Aorta (tissue), 1 donor: ENCODE data around the genes PAX9 and SLC25A21.

- PRO-cap = no peak
These were observed 25.8 kb downstream of the CFL2 start for GRCh38 chr14:34688407-34689174.

- PRO-cap = no peak
These were observed 69.3 kb upstream of the CFL2 start for GRCh38 chr14:34783730-34784018.

DNA sequence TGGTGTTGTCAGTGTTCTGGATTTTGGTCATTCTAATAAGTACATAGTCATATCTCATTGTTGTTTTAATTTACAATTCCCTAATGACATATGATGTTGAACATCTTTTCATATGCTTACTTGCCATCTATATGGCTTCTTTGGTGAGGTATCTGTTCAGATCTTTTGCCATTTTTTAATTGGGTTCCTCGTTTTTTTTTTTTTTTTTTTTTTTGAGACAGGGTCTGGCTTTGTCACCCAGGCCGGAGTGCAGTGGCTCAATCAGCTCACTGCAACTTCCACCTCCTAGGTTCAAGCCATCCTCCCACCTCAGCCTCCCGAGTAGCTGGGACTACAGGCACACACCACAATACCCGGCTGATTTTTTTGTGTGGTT, 55.2 kb downstream of the BAZ1A start:
- PRO-cap = no peak

- PRO-cap = no peak
These were observed 418 bp downstream of the SRP54 start for GRCh38 chr14:34983181-34983638.

DNA sequence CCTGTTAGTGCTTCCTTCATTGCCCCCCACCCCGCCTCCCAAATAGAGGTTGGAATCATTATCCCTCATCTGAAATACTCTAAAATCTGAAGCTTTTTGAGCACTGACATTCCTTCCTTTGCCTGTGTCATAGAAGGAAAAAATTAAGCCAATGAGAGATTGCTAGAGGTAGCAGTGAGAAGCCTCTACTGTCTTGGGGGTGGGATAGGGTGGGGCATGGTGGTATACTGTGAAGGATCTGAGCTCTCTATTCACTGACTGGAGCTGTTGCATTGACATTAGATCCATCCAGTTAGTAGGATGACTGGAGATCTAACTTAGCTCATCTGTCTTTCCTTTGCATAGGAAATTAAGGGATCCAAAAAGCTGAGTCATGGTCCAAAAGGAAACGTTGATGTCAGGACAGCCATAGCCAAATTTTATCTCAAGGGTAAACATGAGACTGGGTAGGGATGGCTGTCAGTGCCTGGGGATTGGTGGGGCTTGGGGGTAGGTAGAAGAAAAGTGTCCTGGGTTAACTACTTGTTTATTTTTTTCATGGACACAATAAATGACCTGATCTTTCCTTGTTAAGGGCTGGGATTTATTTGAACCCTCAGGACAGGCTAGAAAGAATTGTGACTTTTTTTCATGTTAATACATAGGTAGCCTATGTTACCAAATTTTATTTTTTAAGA, 4.5 kb downstream of the FAM177A1 start:
- PRO-cap = no peak

DNA sequence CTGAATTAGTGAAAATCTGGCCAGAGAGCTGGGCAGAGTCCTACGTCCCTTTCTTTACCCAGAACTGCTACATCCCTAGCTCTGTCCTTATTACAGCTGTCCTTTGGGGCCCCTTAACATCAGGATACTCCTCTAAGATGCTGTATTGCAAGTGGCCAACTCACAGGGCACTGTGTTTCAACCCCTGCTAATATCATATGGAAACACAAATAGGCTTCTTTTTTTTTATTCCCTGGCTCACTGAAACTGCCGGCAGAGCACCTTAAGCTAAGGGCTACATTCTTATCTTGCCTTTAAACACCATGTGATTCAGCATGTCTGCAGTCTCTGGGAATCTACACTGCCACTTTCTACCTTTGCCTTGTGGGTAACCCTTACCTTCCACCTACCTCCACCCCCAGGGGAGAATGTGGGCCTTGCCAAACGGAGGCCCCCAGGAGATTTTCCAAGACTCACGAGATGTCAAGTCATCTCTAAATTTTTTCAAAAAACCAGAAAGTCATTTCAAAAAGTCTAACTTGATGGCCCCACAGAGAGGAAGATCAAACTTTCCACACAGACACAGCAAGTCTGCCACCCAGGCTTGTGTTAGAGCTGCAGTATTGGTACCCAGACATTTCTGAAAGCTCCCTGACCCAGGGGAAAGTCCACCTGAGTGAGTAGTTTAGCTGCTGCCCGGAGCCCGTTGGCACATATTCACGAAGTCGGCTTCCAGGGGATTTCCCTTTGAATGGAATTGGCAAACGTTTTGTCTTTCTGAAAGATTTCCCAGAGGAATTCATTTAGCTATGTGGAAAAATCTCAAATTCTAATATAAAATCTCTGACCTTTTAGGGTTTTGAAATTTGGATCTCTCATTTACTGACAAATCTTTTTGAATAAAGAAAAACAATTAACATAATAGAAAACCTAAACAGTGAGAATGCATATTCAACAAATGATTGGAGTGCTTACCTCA, 4.7 kb upstream of the PSMA6 start:
- PRO-cap = no peak

GRCh38 chr14:35326434-35326665, 34.2 kb downstream of the PSMA6 start:
- PRO-cap = no peak

DNA sequence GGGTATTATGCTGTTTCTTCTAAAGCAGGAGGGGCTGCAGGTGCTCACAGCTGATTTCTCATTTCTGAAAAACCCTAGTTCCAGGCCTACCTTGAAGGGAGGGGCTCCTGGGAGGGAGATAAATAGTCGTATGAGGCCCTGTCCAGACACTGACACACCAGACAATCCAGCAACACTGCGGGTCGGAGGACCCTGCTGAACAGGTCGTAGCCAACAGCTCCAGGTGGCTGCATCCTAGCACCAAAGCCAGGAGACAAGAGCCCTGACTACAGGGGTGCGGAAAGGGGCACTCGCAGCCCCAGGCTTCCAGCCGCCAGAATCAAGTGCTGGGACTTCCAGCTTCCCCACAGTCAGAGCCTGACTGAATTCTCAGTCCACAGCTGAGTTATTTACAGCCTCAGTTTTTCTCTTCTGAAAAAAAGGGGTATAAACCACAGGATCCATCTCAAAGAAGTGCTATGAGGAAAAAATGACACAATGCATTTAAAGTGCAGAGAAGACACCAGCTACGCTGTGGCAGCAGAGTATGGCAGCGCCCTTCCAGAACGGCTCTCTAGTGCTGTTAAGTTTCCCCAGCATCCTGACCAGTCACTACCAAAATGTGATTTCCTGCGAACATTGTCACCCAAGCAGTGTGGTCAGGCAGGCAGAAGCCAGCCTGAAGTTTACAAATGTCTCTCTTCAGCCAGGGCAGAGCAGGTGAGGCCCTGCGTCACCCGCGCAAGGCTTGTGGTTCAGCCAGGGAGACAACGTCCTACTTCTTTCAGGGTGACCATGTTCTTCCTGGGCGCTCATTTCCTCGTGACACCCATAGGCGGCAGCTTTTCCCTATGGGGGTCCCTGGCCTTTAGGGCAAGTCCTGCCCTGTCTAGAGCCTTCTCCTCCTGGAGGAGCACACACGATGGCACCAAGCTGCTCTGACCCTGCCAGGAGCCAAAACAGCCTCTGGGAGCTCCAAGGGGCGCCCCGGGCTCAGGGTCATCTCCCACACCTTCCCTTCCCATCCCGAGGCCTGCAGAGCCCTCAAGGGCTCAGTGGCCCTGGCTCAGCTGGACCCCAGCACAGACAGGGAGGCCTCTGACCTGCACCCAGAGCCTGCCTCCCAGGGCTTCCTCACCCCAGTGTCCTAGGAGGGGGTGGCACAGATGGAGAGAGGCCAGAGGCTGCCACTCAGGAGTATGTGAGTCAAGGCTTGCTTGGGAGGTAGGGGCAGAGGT, 41.6 kb downstream of the PSMA6 start:
- PRO-cap = no peak

DNA sequence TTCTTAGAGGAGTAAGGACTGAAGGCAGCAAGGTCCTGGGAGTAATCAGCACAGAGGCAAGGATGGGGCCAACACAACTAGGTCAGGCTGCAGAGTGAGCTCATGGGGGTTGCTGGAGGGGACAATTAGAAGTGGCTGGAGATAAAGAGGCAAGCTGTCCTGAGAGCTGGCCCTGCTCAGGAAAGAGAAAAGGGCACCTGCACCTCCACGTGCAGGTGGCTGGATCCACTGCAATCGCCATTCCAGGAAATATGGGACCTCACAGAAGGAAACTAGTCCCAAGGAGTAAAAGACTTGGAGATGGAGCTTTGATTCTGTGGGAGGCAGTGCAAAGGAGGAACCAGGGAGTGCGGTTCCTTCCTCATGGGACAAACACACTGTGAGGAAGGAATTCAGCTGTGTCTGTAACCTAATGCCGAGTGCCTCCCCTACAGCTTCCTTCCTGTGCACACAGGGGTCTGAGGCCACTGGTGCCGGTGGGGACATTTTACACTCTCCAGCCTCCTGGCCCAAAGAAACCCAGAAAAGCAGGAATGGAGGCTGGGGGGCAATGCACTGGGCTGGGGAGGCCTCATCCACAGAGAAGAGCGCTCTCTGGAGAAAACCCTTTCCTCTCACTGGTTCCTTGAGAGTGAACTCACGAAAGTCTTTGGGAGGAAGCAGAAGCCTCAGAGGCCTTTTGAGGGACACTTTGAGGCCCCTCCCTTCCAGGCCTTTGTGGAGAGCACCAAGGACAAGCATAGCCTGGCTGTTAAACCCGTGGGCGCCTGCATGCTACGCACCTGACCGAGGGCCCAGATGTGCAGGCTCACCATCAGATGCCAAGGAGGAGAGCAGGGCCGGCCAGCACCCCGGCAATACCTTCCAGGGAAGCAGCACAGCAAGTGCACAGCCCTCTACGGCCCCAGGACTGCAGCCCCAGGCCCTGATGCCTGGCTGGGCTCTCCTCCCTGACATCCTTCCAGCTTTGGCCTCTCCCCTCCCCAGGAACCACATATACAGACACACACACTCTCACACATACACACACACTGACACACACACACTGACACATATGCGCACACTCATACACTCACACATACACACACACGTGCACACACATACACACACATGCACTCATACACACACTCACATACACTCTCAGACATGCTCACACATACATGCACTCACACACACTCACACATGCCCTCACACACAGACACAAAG, 52.1 kb downstream of the NFKBIA start:
- PRO-cap = no peak

DNA sequence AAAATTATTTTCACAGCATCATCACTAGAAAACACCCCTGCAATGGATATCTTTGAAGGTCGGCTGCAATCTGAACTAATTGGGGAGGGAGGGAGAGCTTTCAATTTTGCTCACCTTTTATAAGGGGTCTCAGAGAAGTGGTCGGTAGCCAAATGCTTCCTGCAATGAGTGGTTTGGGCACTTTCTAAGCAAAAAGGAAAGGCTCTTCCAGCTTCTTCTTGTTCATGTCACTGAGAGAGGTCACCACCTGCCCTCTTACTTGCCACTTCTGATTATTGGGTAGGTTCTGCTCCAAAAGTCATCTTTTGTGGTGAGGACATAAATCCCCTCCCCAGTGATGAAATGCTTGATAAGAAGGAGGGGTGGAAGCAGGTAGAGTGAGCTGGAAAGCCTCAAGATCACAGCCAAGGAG, 103.0 kb downstream of the MBIP start:
- PRO-cap = no peak

DNA sequence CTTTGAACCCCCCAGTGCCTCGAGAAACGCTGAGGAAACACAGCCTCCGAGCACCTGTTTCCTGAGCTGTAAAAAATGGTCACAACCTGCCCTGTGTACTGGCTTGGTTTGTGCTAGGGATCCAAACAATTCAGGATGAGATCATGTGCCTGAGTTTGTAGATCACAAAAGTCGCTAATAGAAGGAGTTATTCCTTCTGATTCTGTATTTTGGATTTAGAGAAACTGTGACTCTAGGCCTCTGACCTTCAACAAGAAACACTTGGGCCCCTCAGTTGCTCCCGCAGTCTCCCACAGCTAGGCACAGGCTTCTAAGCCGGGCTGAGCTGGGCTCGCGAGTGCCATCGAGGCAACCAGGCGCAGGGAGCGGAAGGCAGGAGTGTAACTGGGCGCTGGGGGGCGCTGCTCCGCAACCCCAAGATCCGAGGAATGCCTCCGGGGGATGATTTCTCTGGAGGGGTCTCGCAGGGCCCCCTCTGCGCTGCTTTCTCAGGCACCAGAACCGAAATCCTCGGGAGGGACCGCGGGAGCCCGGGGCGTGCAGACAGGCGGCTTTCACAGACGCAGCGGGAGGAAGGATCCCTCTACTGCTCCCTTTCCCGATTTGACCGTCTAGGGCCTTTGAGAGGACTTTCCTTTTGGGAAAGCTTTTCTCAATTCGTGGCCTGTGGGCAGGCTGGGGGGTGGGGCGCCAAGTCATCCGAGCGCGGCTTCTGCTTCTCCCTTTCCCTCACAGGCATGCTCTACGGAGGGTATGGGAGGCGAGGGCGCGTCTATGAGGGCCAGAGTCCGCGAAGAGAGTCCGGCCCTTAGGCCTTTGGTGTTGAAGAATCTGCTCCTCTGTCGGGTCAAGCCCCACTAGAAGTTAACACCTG, 4.2 kb upstream of the NKX2-1 start:
- PRO-cap = no peak

- PRO-cap = no peak
These were observed 5.0 kb upstream of the PAX9 start for GRCh38 chr14:36656609-36657135.

- PRO-cap = no peak
These were observed at the start of gene PAX9 for GRCh38 chr14:36661581-36662497. Gene PAX9 (plus strand): TSS chr14:36661860.

DNA sequence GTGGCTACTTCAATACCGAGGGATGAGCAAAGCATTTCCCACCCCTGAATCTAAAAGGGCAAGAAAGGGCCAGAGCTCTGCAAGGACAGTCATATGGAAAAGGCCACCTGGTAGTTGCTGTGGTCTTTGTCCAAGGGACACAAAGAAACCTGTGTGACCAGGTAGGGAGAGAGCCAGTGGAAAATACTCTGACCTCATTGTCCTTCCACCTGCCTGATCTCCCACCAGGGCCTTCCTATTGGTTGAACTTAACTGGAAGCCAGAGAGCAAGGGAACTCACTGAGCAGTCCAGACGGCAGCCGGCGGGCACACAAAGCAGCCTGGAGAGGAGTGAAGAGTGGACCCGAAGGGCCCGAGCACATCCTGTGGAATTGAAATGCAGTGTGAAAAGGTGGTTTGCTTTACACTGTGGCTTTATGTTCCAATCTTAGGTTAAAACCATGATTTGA, 120.8 kb downstream of the SLC25A21 start:
- PRO-cap = no peak

GRCh38 chr14:37060801-37061185, 111.6 kb downstream of the SLC25A21 start:
- PRO-cap = no peak

DNA sequence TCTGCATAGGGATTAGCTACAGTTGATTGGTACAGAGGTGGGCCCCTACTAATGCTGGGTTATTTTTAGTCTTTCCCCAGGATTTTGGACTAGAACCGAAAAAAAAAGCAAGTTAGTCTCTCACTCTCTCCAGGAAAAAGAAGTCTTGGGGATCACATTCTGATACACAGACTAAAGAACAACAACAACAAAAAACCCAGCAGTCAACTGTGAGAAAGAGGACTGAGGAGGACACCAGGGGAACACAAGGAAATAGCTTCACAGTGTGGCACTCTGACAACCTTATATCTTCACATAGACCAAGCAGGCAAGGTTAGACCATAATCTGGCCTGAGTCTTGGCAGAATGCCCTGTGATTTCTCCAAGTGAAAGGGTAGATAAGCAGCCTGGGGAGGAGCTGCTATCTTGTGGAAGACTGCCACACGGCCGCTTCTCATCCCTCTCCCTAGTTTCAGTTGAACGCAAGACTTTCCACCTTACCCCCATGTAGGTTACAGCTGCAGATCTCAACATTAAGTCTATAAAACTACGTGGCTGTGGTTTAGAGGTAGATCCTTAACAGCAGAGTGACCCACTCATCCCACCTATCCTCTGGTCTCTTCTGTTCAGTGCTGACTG, 3.7 kb downstream of the SLC25A21 start:
- PRO-cap = no peak

DNA sequence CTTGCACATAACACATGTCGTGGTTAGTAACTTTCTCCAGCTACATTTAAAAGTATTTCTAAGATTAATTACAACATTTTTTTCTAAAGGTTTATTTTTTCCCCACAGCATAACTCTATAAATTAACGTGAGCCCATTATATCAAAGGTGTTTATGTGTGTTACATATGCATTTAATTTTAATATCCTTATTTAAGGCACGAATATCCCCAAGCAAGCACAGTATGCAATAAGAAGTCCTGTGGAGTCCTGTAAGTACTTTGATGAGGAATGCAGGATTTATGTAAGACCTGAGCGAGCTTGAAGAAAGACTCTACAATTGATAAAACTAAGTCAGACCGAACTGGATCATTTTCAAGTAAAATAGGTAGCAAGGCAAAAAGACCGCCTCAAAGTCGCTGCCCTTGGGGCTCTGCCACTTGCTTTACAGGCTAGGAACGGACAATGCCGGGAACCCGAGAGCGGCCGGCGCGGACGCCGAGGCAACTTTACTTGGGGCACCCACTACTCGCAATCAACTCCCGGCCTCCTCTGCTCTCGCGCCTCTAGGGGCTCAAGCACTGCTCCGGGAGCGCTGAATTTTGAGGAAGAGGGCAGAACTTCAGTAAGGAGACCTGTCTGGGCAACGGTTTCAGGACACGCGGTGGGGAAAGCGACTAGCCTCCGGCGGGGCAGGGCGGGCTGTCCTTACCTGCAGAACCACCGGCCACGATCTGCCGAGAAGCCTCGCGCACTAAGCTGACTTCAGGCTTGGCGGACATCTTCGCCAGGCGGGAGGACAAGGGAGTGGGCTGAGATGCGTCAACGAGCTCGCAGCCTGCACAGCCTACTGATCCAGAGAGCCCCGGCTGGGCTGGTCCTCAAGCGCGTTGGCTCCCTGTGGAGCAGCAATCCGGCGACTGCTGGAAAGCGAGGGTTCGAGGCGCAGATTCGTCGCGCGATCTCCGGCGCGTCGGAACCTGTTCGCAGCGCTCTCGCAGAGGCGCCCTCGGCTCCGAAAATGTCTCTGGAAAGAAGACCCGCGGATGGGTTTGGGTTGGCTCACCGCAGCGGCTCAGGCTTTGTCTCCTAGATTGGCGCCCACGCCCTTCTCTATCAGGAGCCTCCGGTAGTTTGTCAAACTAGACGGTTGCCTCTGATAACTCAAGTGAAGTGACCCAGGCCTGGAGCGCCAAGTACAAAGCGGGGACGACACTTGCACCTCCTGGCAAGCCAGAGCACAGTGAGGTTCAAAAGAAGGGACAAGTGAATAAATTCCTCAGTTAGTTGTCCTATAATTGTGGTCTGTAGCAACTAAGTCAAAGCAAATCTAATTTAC, at the start of gene SLC25A21:
TSS of gene SLC25A21 (minus strand) at position 1,016 of the 1,317 bp plus-strand sequence.
- PRO-cap = unidirectional peak, plus-strand start at position 520 of the sequence; unidirectional peak, minus-strand start at position 1,001 of the sequence

GRCh38 chr14:37422734-37423064, 172.3 kb downstream of the FOXA1 start:
- PRO-cap = no peak

- PRO-cap = no peak
These were observed 128.6 kb downstream of the FOXA1 start for GRCh38 chr14:37466495-37466876.

DNA sequence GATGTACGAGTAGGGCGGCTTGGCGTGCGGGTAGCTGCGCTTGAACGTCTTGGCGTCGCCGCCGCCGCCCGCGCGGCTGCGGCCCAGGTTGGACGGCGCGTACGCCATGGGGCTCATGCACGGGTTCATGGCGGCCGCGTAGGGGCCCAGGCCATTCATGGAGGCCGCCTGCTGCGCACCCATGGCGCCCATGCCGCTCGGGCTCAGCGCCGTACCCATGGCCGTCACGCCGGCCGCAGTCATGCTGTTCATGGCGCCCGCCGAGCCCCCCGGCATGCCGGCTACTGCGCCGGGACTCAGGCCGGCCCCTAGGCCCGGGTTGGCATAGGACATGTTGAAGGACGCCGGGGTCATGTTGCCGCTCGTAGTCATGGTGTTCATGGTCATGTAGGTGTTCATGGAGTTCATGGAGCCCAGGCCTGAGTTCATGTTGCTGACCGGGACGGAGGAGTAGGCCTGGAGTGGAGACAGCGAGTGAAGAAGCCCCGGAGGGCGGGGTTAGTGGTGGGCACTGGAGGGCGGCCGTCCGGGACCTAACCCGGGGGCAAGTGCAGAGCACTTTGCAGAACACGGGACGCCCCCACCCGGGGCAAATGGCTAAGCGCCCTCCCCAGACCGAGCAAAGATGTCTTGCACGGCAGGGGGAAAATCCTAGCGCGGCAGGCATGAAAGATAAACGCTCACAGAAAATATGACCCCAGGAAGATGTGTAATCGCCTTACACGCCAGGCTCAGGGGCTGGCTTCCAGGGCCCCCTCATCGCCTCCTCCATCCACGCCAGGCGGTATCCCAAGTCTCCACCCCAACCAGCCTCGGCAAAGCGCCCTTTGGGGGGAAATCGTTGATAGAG, 2.6 kb downstream of the FOXA1 start:
- PRO-cap = no peak